Bronchus fibroblast of lung (primary cell): ENCODE results near the gene SNX19.

DNA sequence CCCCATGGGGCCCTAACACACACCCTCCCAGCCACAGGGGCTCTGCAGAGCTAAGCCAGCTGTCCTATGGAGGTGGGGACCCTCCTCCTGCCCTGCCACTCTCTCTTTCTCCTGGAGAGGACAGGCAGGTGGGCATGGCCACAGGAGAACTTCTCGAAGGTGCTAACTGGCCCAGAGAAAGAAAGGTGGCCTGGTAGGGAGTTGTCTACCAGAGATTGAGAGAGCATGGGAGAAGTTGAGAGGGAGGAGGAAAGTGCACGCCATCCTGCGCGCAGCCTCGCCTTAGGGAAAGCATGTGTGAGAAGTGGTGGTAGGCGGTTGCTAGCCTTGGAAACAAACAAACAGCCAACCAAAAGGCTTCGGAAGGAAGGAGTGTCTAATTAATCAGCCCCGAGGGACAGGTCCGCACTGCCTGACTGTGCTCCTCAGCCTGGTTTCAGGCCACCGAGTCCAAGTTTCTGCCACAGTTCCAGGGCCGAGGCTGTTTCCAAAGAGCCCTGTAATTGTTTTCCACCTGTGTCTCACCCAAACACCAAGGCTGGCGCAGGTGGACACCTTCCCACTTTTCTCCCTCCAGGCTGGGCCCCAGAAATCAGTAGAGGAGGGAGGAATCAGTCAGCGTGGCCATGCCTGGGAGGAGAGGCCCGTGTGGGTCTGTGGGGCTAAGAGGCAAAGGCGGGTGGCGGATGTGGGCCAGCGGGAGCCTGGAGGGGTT lies 198.1 kb upstream of the TMEM45B start:
- RAMPAGE, long total RNA: no peak

- RAMPAGE, long total RNA: no peak
Observed at GRCh38 chr11:129854297-129855093, 38.8 kb downstream of the TMEM45B start.

GRCh38 chr11:130140160-130140538 lies 19.4 kb upstream of the ST14 start:
- RAMPAGE, long total RNA: no peak

GRCh38 chr11:130183563-130184457 lies 24.2 kb downstream of the ST14 start:
- RAMPAGE, long total RNA: no peak

DNA sequence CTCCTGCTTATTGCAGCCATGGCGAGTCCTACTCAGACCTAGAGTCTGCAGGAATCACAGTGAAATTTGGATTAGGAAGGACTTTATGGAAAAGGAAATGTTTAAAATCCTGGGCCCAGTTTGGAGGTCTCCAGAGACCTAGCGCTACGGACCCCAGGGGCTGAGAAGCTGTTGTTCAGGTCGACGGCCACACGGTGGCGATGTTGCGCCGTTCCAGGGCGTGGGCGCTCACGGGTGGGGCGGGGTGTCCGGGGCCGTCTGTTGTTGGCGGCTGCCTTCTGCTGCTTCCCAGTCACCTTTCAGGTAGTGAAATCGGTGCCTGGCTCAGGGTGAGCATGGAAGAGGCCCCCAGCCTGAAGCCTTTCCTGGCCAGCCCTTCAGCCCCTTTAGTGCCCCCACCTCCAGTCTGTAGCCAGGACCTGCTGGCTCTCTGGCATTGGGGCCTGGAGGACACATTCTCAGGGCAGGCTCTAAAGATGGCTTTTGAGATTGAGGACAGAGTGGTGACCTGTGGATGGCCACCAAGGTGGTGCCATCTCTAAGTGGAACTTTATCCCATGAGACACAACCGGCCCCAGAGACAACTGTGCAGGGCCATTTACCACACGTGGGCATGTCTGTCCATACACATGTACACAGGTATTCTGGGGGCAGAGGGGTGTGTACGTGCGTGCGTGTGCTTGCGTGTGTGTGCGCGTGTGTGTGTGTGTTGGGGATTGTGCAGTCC lies 53.6 kb downstream of the ST14 start:
- RAMPAGE, long total RNA: no peak

GRCh38 chr11:130315144-130315407 lies 359 bp upstream of the ZBTB44 start:
- RAMPAGE, long total RNA: no peak

DNA sequence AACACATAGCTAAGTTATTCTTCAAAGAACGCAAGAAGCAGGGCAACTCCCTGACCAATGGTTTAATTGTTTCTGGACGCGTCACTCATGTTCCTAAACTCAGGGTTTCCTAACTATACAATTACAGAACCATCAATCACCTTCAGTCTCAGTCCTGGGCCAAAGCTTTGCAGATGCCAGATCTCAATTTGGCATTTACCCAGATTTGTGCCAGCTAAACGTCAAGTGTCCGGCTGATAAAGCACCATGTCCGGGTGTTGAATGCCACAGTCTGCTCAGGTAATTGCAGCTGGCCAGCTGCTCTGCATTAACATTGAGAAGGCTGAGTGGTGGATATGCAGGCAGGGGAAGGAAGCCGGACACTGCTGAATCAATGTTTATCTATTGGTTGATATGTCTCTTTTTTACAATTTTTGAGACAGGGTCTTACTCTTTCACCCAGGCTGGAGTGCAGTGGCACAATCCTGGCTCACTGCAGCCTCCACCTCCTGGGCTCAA lies 38.0 kb downstream of the ADAMTS8 start:
- RAMPAGE, long total RNA: no peak

DNA sequence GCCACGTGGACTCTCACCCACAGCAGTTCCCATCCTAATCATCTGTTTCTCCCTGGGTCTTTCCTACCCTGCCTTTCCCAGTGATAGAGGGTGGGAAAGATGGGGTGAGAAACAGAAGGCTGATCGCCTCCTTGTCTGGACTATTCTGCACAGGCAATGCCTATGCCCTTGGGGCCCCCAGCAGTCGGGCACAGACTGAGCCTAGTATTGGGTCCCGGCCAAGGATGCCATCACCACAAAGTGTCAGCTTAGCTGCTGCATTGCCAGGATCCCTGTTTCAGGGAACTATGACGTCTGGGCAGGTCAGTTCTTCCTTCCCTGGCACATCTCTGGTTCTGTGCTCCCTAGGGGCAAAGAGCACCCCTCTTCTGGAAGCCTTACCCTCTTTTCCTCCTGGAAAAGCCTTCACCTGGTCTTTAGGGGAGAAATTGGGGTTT lies 2.2 kb downstream of the ADAMTS8 start:
- RAMPAGE, long total RNA: no peak

DNA sequence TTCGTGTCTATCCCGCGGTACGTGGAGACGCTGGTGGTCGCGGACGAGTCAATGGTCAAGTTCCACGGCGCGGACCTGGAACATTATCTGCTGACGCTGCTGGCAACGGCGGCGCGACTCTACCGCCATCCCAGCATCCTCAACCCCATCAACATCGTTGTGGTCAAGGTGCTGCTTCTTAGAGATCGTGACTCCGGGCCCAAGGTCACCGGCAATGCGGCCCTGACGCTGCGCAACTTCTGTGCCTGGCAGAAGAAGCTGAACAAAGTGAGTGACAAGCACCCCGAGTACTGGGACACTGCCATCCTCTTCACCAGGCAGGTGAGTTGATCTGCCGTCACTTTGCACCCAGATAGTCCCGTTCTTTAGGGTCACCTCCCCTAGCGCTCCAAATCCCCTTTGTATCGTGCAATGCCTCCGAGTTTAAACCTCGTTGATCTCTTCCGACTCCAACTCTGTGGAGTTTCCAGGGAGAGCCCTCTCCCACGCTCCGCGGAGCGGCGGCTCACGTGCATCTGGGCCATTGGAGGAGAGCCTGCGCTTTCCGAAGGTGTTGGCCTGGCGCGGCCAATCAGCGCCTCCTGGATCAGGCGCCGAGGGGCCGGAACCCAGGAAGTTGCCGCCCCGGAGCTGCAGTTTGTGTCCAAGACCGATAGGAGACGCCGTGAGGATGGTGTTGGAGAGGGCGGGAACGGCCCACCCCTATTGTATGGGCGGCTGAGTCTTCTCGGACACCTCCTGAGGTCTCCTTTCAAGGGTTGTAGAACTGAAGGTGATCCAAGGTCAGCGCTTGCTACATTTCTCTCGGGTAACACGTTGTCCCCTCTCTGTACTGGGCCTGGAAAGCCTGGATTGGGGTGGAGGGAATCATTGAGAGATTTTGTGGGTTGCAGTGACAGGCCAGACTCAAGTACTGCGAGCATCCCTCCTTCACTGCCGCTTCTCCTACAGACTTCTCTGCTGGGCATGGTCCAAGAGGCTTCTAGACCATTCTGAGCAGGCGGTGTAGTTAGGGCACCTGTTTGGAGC lies 1.5 kb downstream of the ADAMTS15 start:
- RAMPAGE, long total RNA: no peak

DNA sequence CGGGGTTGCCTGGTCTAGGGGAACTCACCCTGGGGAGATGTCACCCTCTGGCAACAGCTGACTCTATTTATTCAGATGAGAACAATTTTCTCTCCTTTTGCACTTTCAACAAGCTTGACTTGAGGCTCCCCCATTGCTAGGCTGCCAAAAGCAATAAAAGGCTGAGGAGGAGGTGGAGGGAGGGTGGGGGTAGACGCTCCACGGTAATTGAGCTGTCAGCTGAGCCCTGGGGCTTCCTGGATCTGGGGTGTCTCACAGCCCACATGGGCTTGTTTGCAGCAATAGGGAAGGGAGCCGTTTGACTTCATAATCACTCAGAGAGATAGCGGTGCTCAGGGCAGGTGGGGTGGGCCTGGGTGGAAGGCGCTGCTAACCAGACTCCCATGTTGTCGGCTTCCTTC lies 158.7 kb downstream of the ADAMTS15 start:
- RAMPAGE, long total RNA: no peak

DNA sequence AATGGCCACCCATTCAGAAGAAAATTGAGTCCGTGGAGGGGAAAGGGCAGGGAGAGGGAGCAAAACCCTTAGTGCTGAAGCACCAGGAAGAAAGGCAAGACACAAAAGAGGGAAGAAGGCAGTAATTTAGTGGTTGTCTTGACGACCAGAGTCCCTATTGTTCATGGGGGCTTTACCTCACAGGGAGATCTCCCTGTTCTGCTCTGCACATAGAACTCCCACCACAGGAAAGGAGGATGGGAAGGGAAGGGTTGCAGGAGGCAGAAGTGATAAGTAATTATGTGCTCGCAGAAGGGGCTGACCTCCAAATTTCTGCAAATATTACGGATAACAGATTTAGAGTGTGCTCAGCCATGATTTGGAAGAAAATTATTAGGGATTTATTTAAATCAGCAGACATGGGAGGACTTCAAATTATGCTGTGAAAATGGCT lies 23.3 kb downstream of the SNX19 start:
- RAMPAGE, long total RNA: no peak

DNA sequence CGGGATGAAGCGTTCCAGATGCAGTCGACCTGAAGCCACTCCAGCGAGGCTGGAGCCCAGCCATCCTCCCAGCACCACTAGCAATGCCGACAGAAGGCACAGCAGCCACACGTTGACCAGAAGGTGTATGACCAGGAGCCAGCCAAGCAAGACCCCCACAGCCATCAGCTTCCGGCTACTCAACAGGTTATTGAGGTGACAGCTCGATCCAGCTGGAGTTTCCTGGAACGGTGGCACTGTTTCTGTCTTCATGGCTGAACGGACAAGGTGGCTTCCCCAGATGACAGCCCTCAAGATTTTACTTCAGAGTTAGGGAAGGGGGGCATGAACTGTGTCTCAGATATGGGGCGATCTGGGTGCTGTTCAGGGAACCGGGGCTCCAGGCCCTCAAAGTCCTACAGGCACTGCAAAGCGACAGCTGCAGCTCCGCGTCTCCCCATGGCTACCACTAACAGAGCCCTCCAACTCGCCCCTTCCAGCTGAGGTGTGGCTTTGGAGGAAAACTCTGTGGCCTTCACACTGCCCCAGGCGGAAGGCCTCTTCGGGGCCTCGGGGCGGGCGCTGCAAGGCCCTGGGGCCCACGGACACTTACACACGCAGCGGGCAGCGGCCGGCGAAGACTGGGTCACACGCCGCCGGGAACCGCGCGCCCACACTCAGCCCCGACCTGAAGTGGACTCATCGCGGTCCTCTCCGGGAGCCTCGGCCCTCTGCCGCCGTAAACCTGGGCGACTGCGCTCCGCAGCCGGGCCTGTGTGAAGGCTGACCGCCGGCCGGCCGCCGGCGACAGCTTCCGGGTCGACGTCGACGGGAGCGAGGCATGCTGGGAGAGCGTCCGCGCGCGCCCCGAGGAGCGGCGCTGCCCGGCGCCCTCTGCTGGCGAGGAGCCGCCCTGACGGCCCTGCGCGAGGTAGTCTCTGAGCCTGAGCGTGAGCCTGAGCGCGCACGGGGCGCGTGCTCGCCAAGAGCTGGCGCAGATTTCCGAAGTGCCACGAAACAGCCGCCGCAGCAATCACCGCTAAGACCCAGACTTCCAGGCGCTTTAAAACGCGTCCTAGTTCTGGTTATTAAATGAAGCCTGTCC lies at the start of gene SNX19:
Gene SNX19, minus strand, starts transcription at position 792 of the 1,084 bp plus-strand sequence.
- RAMPAGE, long total RNA: start-site peak on the minus strand centred at position 774 of the sequence, 35 bp wide, 137 and 186 reads in 2 replicates

GRCh38 chr11:131047691-131048123 lies 131.4 kb upstream of the SNX19 start:
- RAMPAGE, long total RNA: no peak

DNA sequence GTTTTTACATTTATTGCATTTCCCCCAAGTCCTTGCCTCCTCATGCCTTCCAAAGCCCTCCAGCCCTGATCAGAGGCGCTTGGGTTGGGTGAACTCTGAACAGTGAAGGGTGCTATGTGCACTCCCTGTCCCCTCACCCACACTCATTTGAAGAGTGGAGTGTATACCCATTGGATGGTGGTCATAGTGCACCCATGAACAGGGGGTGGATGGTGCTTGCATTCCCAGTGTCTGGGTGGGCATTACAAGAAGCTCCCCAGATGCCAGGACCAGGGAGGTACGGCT lies 493.0 kb downstream of the OPCML start:
- RAMPAGE, long total RNA: no peak

- RAMPAGE, long total RNA: no peak
Observed at GRCh38 chr11:133919411-133920325, 37.1 kb downstream of the IGSF9B start.

GRCh38 chr11:133927860-133928266 lies 28.9 kb downstream of the IGSF9B start:
- RAMPAGE, long total RNA: no peak

DNA sequence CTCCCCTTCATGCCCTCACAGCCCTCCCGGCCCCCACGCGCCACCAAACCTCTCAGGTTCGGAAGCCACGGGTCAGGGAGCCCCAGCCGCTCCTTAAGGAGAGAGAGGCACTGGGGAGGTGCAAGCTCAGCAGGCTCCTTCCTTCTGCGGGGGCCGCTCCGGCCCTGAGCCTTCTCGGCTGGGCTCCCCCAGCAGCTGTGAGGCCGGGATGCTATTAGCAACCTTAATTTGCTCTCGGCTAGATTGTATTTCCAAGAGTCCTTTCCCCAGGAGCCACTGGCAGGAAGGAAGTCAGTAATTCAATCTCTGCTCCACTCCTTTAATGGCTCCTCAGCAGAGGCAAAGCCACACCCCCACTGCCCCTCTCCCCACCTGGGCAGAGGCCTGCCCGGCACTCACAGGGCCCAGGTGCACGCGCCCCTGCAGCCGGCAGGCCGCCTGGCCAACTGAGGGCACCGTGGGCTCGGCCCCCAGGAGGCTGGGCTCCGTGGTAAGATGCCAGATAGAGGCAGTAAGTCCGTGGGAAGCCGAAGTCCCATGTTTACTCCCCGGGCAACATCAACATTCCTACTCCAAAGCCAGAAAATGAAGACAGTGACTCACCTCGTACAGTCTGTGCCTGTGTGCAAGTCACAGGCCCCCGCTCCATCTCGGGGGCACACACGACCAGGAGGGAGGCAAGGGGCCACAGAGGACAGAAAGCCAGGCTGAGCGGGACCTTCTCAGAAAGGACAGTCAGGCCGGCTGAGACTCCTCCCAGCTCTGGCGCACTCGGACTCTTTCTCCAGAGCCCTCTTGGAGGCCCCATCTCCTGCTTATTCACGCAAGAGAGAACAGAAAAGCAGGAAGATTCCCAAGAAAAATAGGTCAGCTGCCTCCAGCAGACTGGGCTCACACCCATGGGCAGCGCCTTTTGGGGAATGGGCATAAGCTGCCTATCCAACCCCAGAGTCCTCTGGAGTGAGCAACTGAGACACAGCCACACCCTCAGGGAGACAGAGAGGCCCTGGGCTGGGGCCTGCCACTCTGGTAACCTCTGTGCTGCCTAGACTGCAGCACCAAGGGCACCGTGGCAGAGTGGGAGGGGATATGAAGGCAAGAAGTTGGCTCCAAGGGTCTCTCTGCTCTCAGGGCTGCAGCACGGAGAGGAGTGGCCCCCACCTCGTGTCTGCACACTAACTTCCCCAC lies 5.0 kb downstream of the IGSF9B start:
- RAMPAGE, long total RNA: no peak

DNA sequence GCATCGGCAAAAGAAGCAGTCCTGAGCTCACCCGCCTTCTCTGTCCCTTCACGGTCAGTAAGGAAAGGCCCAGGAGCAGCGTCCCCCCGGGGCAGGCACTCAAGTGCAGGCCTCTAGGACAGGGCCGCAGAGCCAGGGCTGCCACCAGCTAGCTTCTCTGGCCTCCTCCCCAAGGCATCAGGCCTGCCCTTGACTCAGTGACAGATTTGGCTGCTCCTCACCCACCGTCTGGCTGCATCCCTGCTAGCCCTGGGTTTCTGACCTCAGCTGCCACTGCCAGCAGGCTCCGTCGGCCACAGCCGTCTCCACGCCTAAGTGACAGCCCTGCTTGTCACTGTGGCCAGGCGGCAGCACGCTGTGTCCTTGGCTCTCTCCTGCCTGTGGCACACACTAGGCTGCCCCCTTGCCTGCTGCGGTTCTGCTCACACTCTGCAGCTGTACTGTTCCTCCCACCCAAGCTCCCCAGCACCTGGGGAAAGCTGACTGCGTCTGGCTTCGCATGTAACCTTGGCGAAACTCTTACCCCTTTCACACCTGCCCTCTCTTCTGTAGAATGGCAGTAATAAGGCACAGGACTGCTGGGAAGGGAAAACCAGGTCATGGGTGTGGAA lies 32.3 kb upstream of the IGSF9B start:
- RAMPAGE, long total RNA: no peak

DNA sequence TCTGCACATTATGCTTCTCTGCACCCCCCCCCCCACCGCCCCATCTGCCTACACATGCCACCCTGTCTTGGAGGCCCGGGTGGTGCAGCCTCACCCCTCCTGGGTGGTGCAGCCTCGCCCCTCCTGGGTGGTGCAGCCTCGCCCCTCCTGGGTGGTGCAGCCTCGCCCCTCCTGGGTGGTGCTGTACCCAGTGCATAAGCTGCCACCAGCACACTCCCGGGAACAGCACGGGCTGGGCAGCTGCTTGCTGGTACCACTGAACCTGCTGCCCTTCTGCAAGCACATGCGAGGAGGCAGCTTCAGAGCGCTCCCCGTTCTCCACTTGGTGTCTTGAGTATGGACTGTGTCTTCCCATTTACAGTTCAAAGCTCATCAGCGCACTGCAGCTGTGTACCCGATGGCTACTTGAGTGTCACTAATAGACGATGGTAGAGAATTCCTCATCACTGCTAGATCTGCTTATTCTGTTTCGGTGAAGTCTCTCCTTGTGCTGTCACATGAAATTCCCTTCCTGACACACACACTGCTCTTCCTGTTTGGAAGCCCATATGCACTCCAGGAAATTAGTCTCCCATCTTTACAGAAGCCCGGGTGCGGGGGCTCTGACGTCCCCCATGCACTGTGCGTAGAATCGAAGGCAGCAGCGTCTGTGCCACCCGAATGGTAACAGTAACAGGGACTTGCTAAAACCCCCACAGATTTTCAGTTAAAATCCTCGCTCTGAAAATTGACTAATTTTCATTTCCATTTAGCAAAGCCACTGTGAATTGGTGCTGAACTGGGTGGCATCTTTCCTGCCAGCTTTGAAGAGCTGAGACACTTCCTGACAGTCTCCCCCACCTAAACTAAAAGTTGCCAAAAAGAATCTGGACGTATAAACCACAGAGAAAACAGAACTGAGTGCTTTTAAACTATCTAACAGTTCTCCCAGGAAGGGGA lies 69.0 kb downstream of the NCAPD3 start:
- RAMPAGE, long total RNA: no peak

- RAMPAGE, long total RNA: no peak
Observed at GRCh38 chr11:134155860-134156419, 67.8 kb downstream of the NCAPD3 start.